Tibial artery (tissue), 1 donor: Measurements from ENCODE around the gene TMEM200C.

DNA sequence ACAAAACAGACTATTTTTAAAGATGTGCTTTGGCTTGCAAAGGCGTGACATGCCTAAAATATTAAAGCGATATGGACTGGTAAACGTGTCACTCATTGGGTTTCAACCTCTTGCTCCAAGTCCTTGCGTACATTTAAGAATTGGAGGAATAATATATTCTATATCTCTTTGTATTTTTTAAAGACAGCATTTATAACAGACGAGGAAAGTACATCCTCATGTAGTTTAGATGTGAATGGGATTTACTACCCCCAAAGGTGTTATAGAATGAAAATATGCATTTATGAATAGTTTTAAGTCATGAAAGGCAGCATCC, 3.8 kb downstream of the MYL12A start:
- PRO-cap = no peak

DNA sequence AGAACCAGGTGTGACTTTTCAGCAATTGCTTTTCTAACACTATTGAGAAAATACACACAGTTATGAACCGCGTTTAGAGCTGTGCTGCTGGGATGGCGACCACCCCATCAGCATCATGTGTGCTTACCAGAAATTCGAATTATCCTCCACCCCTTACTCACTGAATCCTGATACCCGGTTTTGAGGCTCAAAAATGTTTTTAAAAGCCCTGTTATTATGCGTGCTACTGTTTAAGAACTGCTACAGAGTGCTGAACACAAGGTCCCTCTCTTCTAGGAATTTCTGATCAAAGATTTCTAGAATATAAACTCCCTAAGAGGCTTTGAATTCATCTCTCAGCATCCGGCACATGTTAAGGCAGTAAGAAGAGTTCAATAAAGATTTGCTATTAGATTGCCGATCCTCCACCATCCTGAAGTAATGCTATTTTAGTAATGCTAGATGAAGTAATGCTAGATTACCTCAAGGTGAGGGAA, 1.1 kb upstream of the MYL12B start:
- PRO-cap = no peak

GRCh38 chr18:3269080-3269692, 7.3 kb downstream of the MYL12B start:
- PRO-cap = no peak

GRCh38 chr18:3272773-3273075, 10.8 kb downstream of the MYL12B start:
- PRO-cap = no peak

DNA sequence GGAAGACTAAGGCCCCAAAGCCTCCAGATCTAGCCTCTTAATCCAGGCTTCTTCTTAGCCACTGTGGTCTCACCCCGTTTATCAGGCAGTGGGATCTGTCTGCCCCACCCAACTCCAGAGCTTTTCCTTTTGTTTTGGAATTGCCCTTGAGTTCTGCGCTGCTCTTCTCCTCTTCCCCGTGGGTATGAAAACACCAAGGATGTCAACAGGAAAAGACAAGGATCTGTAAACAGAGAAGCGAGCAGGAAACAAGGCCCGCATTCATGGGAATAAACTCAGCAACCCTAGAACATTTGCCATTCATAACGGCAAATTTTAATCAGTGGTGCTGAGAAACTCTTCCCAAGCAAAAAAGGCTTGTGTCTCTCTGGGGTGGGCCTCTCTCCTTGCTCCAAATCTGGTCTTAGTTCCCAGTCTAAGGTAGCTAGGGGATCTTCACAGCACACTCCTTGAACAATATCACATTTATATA, 21.5 kb downstream of the MYL12B start:
- PRO-cap = no peak

DNA sequence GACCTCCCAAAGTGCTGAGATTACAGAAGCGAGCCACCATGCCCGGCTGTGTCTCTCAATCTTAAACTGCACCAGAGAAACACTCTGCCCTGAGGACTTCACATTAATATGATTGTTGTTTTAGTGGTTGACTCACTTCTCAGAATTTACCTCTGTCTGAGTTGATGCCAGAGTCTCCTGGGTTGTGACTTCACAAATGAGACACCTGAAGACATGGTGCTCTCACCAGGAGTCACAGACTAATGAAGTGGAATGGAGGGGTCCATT, 61.0 kb upstream of the TGIF1 start:
- PRO-cap = no peak

GRCh38 chr18:3447019-3447322, 3.0 kb upstream of the TGIF1 start:
- PRO-cap = no peak

DNA sequence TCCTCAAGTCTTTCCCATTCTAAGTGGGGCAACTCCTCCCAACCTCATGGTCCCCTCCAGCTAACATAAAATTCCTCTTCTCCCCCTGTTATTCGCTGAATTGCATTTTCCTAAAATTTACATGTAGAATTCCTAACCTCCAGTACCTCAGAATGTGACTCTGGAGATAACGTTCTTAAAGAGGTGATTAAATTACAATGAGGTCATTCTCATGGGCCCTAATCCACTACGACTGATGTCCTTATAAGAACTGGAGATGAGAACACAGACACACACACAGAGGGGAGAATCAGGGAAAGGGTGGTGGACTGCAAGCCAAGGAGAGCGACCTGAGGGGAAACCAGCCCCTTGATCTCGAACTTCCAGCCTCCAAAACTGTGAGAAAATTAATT, 70.3 kb downstream of the TGIF1 start:
- PRO-cap = no peak

- PRO-cap = no peak
Measured at GRCh38 chr18:3540678-3541714, 91.0 kb downstream of the TGIF1 start.

- PRO-cap = no peak
Measured at GRCh38 chr18:3607270-3608113, 157.5 kb downstream of the TGIF1 start.

DNA sequence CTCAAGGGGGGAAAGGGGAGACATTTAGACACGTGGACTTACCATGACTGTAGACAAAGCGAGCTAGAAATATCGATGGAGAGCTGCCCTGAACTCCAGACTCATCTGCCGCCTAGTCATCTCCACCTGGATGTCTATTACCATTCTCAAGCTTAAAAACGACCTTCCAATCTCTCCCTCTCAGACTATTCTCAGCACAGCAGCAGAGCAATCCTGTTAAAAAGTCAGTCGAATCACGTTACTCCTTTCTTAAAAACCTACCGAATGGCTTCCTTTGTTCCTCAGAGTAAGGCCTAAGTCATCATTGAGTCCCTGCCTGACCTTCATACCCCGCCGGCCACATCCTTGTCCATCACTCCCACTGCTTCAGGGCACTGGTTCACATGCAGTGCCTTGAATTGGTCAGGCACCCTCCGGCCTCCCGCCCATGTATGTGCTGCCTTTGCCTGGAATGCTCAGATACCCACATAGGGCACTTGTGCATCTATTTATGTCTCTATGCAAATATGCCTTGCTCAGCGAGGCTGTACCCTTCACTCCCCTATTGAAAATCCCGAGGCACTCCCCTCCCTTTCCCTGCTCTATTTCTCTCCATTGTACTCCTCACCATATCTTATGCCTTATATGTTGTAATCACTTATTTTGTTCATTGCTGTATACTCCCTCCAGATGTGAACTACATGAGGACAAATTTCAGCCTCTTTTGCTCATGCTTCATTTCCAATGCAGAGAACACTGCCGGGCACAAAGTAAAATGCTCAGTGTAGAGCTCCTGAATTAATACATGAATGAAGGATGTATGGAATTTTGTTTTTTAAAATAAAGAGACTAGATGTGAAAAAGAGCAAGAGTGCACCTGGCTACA, 206.3 kb downstream of the DLGAP1 start:
- PRO-cap = no peak

- PRO-cap = no peak
Measured at GRCh38 chr18:5238242-5238981, 41.4 kb upstream of the AKAIN1 start.

GRCh38 chr18:5294444-5294673, 1.2 kb downstream of the ZBTB14 start:
- PRO-cap = no peak

DNA sequence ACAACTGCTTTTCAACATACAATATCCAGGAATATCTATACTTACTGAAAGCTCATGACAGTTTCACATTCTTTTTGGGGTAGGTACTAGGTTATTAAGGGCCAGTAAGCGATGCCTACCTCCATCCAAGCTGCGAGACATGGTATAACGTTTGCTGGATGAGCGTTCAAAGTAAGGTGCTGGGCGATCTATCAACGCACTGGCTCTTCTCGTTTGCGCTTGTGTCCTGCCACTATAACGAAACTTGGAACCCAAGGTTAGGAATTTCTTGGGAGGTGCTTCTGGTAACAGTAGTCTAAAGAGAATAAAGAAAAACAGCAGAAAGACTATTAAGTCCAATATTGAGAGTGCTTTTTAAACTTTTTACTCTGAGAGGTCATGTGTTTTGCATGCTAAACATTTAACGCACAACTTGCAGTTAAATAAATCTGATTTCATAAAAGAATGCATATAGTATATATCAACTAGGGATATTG, 120.5 kb downstream of the EPB41L3 start:
- PRO-cap = no peak

- PRO-cap = no peak
Measured at GRCh38 chr18:5488740-5489479, 54.9 kb downstream of the EPB41L3 start.

- PRO-cap = no peak
Measured at GRCh38 chr18:5542297-5542693, 1.5 kb downstream of the EPB41L3 start.

DNA sequence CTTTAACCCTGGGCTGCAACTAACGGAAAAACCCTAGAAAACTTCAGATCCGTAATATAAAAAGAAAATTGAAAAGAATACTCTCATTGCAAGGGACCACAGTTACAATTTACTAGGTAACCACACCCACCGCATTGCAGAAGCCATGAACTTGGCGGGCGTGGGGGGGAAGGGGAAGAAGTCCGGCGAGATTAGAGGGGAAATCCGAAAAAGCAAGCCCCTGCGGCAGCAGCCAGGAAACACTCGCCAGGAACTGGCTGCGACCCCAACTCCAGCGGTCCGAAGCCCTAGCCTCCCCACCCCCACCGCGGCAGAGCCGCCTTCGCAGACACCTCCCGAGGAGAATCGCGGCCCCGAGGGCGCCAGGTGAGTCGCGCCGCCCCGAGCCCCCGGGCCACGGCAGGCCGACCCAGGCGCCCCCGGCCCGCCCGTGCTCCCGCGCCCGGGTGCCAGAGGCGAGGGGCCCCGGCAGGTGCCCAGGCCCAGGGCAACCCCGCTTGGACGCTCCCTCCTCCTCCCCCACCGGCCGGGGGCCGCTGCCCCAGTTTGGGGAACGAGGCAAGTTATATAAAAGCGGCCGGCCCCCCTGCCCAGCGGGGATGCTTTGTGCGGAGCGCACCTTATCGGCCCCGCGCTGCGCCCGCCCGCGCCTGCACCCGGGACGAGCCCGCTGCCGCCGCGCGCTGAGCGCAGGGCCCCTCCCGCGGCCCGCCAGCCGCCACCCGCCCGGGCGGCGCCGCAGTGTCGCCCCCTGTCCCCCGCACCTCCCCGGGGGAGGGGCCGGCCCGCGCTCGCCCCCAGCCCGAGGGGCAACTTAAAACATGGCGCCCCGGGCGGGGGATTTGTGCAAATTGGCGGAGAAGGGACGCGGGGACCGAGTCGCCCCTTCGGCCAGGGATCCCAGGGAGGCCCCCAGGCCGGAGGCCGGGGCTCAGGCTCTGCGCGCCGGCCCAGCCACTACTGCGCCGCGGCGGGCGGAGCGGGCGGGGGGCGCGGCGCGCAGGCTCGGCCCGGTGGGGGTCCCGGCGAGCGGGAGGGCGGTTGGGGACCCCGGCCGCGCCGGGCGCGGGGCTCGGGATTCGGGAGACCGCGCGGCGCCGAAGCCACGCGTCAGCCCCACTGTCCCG, 740 bp downstream of the EPB41L3 start:
- PRO-cap = no peak

- PRO-cap = bidirectional peak, plus-strand start at chr18:5628669, minus-strand start at chr18:5628568
Measured at GRCh38 chr18:5628248-5628788, 84.5 kb upstream of the EPB41L3 start.

DNA sequence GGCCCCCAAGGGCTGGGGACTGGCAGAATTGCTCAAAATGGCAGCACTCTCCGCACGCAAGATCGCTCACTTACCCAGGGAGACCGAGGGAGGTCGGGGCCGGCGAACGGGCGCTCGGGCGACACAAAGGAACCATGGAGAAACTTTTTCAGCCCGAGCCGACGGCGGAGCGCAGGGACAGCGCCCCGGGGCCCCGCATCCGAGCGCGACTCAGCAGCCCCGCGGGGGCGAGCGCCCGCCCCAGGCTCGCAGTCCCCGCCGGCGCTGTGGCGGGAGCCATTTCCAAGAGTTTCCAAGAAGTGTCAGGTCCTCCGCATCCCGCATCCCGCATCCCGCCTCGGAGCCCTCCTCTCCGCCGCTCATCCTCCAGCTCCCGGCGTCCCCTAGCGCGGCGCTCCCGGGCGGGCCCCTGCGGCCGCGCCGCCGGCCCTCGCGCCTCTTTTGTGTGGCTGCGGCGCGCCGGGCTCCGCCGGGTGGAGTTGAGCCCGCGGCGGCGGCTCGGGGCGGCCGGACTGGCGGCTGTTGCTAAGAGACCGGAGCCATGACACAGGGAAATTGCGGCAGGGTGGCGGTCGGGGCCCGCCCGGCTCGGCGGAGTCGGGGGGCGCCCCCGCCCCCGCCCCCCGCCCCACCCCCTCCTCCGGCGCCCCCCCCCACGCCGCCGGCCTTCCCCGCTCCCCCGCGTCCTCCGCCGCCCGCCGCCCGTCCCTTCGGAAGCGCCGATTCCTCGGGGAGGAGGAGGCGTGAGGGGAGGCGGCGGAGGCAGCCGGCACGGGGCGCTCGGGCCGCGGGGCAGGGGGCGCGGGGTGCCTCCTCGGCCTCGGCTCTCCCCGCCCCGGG, at the start of gene TMEM200C:
TMEM200C (minus strand) TSS at position 567 of the 840 bp plus-strand sequence.
- PRO-cap = no peak

DNA sequence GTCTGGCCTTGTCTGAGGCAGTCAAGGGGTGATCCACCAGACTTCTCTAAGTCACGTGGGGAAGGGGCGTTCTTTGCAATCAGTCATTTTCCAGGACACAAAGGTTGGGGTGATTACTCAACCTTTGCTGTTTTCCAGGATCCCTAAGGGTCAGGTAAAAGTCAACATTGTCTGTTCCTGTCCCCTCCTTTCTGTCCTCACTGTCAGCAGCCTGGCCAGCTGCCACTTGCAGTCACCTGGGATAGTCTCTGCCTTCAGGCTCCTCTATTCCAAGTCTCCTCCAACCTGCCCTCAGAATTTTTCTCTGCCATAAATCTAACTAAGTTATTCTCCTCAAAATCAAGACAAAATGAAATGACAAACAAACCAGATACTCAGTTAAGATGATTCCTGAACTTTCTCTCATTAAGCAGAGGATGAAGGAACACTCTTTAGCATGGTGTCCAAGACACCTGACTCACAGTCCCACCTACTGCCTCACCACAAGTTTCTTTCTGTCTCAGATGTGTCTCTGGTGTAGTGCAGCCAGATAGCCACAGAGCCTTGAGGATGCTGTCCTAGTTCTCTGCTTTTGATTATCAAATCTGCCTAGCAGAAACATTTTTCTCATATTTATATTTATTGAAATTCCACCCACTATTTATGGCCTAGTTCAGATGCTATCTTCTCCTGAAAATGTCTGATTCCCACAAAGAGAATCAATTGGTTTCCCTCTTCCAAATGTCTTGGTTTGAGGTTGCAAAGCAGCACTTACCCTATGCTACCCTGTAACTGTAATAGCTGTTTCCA, 103.5 kb upstream of the TMEM200C start:
- PRO-cap = no peak